Measurements from ENCODE around the genes FOSB, GPR4, SNRPD2 and IGFL1.

- RRBS = 20% methylated on average over 5 of the region's 46 CpGs
These were observed 2.3 kb downstream of the PPP1R13L start for GRCh38 chr19:45402192-45403343.

- RRBS = 4% methylated on average over 4 of the region's 17 CpGs
These were observed 563 bp upstream of the POLR1G start for GRCh38 chr19:45405942-45406220.

- RRBS = 3% methylated on average over 26 of the region's 81 CpGs
These were observed 16.0 kb upstream of the ERCC1 start for GRCh38 chr19:45439551-45440351.

GRCh38 chr19:45467262-45468102 lies at the start of gene FOSB:
FOSB (plus strand) TSS chr19:45467996.
- RRBS = 2% methylated on average over 27 of the region's 62 CpGs

GRCh38 chr19:45472420-45473554 lies 5.0 kb downstream of the FOSB start:
- RRBS = 31% methylated on average over 3 of the region's 49 CpGs

DNA sequence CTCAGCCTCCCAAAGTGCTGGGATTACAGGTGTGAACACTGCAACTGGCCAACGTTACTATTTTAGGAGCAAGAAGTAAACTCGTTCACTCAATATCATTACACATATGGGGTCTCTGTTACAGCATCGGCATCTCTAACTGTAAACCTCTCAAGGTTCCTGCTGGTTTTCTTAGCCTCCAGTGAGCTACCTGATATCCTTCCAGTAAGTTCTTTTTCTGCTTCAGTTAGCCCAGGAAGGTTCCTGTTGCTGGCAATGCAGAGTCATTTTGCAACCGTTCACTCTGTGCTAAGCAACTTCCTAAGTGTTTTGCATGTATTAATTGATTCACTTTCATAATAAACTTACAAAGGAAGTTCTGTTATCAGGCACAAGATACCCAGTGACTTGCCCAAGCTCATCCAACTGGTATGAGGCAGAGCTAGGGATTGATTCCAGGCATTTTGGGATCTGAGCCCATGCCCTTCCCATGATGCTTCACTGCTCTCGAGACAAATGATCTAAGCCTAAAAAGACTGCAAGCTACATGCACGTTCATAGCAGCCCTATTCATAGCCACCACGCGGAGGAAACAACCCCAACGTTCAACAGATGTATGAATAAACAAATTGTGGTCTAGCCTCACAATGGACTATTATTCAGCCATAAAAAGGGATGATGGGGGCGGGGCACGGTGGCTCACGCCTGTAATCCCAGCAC lies 36.6 kb downstream of the VASP start:
- RRBS = no CpG with 5 or more reads among the region's 12 CpGs

- RRBS = 11% methylated on average over 3 of the region's 11 CpGs
These were observed 36.4 kb downstream of the OPA3 start for GRCh38 chr19:45548088-45548814.

DNA sequence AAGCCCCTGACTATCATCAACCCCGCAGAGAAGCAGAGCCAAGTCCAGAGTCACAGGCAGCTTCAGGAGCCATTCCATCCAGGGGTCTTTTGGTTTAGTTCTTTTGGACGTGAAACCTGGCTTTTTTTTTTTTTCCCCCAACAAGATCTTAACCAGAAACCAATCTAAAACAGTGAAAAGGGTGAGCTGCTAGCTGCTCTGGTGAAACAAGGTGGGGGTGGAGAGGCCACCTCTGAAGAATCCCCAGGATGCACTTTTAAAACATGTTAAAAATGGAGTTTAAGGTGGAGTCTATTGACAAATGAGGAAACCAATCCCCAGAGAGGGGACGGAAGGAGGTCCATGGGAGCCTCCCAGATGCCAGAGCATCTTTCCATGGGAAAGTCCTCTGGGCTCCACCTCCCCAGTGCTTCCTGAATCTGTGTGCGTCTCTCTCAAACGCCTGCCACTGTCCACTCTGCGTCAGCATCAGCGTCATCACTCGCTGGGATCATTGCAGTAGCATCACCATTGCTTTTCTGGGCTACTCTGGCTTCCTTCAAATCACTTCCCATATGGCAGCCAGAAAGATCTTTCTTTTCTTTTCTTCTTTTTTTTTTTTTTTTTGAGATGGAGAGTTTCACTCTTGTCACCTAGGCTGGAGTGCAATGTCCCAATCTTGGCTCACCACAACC lies 6.3 kb downstream of the GPR4 start:
- RRBS = no CpG with 5 or more reads among the region's 8 CpGs

GRCh38 chr19:45598174-45599107 lies 3.6 kb downstream of the GPR4 start:
- RRBS = 11% methylated on average over 10 of the region's 27 CpGs

DNA sequence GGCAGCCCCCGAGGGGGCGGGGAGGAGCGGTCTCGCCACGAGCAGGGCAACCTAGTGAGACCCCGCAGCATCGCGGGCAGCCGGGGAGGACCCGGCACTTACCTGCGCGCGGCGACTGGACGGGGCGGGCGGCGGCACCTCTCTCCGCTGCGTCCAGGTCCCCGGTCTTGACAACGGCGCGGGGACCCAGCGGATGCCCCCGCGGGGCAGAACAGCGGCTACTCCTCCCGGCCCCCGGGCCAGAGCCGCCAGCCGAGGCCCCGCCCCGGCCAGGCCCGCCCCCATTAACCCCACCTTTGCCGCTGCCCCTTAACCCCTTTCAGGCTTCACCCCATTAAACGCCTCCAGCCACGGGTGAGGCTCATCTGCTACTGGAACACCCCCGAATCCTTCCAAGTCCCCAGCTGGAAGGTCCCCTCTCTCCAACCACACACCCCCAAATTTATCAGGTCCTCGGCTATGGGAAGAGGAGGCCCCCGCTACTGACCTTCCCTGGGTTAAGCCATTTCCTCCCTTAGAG lies at the start of gene GPR4:
TSS of gene GPR4 (minus strand) at position 220 of the 520 bp plus-strand sequence.
- RRBS = 5% methylated on average over 20 of the region's 41 CpGs

DNA sequence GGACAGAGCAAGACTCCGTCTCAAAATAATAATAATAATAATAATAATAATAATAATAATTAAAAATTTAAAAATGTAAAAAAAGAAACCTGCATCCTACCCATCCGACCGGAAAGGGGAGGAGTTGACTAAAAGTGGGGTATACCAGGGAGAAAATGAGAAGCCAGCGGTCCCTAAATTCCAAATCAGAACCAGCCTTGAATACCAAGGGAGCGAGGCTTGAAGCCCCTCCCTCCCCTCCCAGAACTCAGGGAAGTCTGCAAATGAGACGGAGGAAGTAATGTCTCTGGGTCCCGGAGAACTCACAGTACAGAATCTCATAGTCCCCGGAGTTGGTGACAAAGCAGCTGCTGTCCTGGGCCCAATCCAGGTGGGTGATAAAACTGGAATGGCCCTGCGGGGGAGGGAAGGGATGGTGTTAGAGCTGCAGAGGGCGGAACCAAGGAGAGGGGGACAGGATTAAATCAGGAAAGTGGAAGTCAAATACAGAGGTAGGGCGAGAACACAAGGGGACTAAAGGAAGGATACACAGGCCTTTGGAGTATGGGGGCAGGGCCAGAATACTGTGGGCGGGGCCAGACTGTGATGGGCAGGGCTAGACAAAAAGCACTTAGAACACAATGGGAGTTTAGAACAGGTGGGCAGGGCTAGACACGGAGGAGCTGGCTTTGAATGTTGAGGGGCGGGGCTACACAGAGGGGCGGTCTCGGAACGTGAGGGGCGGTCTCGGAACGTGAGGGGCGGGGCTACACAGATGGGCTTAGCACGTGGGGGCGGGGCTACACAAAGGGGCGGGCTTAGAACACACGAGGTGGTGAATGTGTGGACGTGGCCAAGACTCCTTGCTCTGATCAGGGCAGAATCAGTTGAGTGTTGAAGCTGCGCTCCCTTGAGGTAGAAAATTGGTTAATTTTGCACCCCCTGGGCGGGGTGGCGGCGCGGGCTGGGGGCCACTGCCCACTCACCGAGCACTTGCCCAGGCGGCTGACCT lies 13.8 kb upstream of the GPR4 start:
- RRBS = no CpG with 5 or more reads among the region's 33 CpGs

GRCh38 chr19:45669014-45669676 lies 1.1 kb downstream of the GIPR start:
- RRBS = no CpG with 5 or more reads among the region's 38 CpGs

DNA sequence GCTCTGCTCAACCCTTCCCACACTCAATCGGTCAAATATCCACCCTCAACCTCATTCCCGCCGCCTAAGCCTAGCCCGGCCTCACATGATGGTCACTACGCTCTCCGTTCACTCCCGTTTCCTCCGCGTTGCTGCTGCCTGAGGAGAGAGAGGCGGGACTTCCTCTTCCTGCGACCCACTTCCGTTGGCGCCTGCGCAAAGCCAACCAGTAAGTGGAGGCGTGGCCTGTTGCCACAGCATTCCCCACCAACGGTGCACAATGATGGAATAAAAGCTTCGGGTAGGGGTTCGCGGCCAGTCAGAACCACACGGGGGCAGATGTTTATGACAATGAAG lies at the start of gene SNRPD2:
TSS of gene SNRPD2 (minus strand) at position 152 of the 336 bp plus-strand sequence.
- RRBS = no CpG with 5 or more reads among the region's 20 CpGs

GRCh38 chr19:45789051-45789537 lies 3.6 kb downstream of the DMWD start:
- RRBS = no CpG with 5 or more reads among the region's 9 CpGs

GRCh38 chr19:45865372-45866145 lies 1.4 kb downstream of the FOXA3 start:
- RRBS = no CpG with 5 or more reads among the region's 9 CpGs

- RRBS = 2% methylated on average over 6 of the region's 34 CpGs
These were observed 13.1 kb upstream of the NANOS2 start for GRCh38 chr19:45927514-45928150.

- RRBS = no CpG with 5 or more reads among the region's 3 CpGs
These were observed 7.5 kb upstream of the IGFL3 start for GRCh38 chr19:46131943-46132335.

GRCh38 chr19:46201283-46201974 lies 28.1 kb upstream of the IGFL1 start:
- RRBS = no CpG with 5 or more reads among the region's 13 CpGs

- RRBS = no CpG with 5 or more reads among the region's 4 CpGs
These were observed at the start of gene IGFL1 for GRCh38 chr19:46229590-46229970. IGFL1 (plus strand) TSS chr19:46229742.

- RRBS = no CpG with 5 or more reads among the region's 8 CpGs
These were observed 2.9 kb downstream of the HIF3A start for GRCh38 chr19:46299556-46300250.